Measurements from ENCODE around the genes GLS2, ATP5F1B and LRP1.

DNA sequence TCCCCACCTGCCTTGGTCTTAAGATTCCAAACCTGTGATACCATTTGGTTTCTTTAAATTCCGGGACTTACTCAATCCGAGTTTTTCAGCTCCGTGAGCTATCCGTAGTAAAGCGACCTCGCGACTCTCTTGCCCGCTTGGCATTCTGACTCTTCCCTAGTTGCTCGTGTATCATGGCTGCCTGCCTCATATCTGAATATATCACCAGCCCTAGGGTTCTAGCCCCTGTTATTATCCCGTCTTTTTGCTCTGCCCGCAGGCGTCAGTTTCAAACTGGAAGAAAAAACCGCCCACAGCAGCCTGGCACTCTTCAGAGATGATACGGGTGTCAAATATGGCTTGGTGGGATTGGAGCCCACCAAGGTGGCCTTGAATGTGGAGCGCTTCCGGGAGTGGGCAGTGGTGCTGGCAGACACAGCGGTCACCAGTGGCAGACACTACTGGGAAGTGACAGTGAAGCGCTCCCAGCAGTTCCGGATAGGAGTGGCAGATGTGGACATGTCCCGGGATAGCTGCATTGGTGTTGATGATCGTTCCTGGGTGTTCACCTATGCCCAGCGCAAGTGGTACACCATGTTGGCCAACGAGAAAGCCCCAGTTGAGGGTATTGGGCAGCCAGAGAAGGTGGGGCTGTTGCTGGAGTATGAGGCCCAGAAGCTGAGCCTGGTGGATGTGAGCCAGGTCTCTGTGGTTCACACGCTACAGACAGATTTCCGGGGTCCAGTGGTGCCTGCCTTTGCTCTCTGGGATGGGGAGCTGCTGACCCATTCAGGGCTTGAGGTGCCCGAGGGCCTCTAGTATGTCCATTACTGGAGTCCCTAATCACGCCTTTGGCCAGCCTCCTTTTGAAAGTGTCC lies 630 bp downstream of the SPRYD4 start:
- PRO-cap, 3 experiments: peak in 2 of 3 experiments; most common plus-strand start position 517 of the sequence (in 2); most common minus-strand start position 439 of the sequence (in 2)
- RRBS: 8% methylated on average over 4 of the region's 27 CpGs

- PRO-cap, 3 experiments: peak in 1 of 3 experiments; most common minus-strand start chr12:56488140 (in 1)
- RRBS: 3% methylated on average over 24 of the region's 63 CpGs
Observed at GRCh38 chr12:56487349-56488460, at the start of gene GLS2. GLS2 (minus strand) TSS chr12:56488161.

GRCh38 chr12:56606504-56607241 lies 23.5 kb downstream of the BAZ2A start:
- PRO-cap, 3 experiments: no peak in any of the 3 experiments
- RRBS: no CpG with 5 or more reads among the region's 4 CpGs

DNA sequence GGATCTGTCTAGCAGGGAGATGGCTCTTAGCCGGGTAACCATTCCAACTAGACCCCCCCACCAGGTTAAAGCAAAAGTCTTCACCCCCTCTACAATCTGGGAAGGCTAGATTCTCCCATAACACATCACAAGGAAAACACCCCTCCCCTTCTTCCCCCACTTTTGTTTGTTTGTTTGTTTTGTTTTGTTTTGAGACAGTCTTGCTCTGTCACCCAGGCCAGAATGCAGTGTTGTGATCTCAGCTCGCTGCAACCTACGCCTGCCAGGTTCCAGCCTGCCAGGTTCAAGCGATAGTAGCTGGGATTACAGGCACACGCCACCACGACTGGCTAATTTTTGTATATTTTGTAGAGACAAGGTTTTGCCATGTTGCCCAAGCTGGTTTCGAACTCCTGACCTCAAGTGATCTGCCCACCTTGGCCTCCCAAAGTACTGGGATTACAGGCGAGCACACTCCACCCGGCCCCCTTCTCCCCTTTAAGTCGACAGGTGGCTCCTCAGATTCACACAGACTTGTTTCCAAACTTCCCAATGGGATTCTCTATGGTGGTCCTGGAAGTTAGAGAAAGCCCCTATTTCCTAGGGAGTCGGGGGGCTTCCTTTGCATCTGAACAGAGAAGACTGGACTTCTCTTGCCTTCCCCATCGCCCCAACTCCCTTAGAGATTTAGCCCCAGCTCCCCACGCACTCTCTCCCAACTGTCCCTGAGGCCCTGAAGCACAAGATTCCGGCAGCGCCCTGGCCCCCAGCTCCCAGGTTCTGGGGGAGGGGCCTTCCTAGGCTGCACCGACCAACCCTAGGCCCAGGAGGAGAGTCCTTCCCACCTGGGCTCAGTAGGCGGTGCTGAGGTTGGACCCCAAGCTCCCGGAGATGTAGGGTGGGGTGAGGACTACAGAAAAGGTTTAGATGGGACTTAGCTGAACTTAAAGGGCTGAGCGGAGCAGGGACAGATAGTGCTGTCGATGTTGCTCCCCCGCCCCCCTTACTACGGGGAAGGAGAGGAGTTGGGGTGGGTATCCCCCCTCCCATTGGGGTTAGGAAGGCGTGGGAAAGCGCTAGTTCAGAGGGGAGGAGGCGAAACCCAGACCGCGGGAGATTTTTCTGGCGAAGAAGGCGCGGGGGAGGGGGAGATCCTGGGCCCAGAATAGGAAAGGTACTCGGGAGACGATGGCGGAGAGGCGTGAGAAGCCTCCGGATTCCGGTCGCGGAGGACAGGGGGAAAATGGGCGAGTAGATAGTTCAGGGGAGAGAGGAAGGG lies 3.9 kb upstream of the BAZ2A start:
- PRO-cap, 3 experiments: peak in 3 of 3 experiments; most common plus-strand start position 926 of the sequence (in 3); most common minus-strand start position 714 of the sequence (in 2)
- RRBS: under 1% methylated on average over 4 of the region's 39 CpGs

- PRO-cap, 3 experiments: peak in 3 of 3 experiments; most common minus-strand start chr12:56645963 (in 3)
- RRBS: 2% methylated on average over 5 of the region's 57 CpGs
Observed at GRCh38 chr12:56645183-56646141, at the start of gene ATP5F1B. ATP5F1B (minus strand) TSS chr12:56645984.

DNA sequence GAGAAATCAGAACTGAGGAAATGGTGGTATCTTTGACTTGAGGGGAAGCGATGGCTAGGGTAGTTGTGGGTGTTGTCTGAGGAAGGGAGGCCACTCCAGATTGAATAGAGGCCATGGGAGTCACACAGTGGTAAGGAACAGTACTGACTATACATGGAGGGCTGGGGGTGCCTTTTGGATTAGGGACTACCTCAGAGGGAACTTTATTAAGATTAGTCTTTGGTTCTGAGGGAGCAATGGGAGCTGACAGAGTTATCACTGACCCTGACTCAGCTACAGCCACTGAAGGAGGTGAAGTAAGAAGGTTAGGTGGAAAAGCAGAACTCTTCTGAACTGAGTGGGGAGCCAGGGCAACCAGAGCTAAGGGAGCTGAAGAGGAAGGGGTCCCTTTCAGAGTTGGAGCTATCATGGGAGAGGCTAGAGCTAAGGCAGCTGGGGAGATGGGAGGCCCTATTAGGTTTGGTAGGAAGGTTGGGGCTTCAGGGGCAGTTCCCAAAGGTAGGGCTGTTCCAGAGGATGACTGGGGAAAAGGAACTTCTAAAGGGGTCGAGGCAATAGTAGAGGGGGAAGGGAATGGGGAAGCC lies 4.2 kb downstream of the NACA start:
- PRO-cap, 3 experiments: no peak in any of the 3 experiments
- RRBS: no CpG with 5 or more reads among the region's 2 CpGs

- PRO-cap, 3 experiments: no peak in any of the 3 experiments
- RRBS: no CpG with 5 or more reads among the region's 5 CpGs
Observed at GRCh38 chr12:56801685-56802480, 38.8 kb downstream of the HSD17B6 start.

GRCh38 chr12:57050840-57051628 lies 1.1 kb upstream of the MYO1A start:
- PRO-cap, 3 experiments: no peak in any of the 3 experiments
- RRBS: no CpG with 5 or more reads among the region's 3 CpGs

GRCh38 chr12:57095331-57095581 lies 6.3 kb downstream of the NAB2 start:
- PRO-cap, 3 experiments: no peak in any of the 3 experiments
- RRBS: no CpG with 5 or more reads among the region's 3 CpGs

GRCh38 chr12:57126971-57128192 lies 901 bp upstream of the LRP1 start:
- PRO-cap, 3 experiments: peak in 3 of 3 experiments; most common plus-strand start chr12:57127451 (in 3); most common minus-strand start chr12:57127849 (in 2)
- RRBS: 1% methylated on average over 15 of the region's 59 CpGs

DNA sequence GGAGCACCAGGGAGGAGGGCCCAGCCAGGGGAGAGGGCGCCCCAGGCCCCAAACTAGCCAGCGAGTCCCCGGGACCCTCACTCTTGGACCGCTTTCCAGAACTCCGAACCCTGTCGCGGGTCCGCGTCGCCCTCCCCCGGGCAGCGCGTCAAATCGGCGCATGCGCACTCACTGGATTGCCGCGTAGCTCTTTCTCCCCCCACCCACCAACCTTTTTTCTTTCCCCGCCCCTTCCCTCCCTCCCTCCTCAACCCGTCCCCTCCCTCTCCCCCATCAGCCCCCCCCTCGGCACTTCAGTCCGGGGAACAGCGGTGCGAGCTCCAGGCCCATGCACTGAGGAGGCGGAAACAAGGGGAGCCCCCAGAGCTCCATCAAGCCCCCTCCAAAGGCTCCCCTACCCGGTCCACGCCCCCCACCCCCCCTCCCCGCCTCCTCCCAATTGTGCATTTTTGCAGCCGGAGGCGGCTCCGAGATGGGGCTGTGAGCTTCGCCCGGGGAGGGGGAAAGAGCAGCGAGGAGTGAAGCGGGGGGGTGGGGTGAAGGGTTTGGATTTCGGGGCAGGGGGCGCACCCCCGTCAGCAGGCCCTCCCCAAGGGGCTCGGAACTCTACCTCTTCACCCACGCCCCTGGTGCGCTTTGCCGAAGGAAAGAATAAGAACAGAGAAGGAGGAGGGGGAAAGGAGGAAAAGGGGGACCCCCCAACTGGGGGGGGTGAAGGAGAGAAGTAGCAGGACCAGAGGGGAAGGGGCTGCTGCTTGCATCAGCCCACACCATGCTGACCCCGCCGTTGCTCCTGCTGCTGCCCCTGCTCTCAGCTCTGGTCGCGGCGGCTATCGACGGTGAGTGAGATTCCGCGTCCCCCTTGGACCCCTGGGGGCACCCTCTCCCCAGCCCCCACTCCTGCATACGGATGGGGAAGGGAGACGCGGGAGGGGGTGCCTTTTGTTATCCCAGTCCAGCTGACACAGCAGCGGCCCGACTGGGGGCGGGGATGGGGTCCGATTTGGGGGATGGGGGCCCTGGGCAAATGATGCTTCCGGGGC lies at the start of gene LRP1:
TSS of gene LRP1 (plus strand) at position 291 of the 1,043 bp plus-strand sequence.
- PRO-cap, 3 experiments: peak in 3 of 3 experiments; most common plus-strand start position 296 of the sequence (in 2); most common minus-strand start position 102 of the sequence (in 1)
- RRBS: 2% methylated on average over 13 of the region's 59 CpGs

GRCh38 chr12:57165679-57166471 lies 37.6 kb downstream of the LRP1 start:
- PRO-cap, 3 experiments: no peak in any of the 3 experiments
- RRBS: no CpG with 5 or more reads among the region's 28 CpGs

DNA sequence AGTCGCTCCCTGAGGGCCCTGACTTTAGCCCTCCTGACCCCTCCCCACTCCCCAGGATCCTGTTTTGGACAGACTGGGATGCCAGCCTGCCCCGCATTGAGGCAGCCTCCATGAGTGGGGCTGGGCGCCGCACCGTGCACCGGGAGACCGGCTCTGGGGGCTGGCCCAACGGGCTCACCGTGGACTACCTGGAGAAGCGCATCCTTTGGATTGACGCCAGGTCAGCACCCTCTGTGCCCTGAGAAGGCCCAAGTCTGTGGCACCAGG lies 39.3 kb upstream of the NXPH4 start:
- PRO-cap, 3 experiments: no peak in any of the 3 experiments
- RRBS: no CpG with 5 or more reads among the region's 11 CpGs

- PRO-cap, 3 experiments: no peak in any of the 3 experiments
- RRBS: no CpG with 5 or more reads among the region's 18 CpGs
Observed at GRCh38 chr12:57207935-57208326, 8.7 kb upstream of the NXPH4 start.

- PRO-cap, 3 experiments: no peak in any of the 3 experiments
- RRBS: no CpG with 5 or more reads among the region's 14 CpGs
Observed at GRCh38 chr12:57208545-57209045, 8.0 kb upstream of the NXPH4 start.

DNA sequence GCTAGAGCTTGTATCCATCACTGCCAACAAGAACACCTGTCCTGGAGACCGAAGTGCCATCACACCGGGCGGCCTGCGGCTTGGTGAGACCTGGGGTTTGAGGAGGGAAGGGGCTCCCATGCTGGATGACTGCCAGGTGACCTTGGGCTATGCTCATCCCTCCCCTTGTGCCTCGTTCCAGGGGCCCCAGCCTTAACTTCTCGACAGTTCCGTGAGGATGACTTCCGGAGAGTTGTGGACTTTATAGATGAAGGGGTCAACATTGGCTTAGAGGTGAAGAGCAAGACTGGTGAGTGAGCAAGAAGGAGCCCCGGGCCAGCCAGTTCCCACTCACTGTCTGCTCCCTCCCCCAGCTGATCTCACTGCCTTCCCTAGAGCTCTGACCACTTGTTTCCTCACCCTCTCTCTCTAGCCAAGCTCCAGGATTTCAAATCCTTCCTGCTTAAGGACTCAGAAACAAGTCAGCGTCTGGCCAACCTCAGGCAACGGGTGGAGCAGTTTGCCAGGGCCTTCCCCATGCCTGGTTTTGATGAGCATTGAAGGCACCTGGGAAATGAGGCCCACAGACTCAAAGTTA lies 3.0 kb downstream of the NDUFA4L2 start:
- PRO-cap, 3 experiments: no peak in any of the 3 experiments
- RRBS: 33% methylated on average over 2 of the region's 11 CpGs

DNA sequence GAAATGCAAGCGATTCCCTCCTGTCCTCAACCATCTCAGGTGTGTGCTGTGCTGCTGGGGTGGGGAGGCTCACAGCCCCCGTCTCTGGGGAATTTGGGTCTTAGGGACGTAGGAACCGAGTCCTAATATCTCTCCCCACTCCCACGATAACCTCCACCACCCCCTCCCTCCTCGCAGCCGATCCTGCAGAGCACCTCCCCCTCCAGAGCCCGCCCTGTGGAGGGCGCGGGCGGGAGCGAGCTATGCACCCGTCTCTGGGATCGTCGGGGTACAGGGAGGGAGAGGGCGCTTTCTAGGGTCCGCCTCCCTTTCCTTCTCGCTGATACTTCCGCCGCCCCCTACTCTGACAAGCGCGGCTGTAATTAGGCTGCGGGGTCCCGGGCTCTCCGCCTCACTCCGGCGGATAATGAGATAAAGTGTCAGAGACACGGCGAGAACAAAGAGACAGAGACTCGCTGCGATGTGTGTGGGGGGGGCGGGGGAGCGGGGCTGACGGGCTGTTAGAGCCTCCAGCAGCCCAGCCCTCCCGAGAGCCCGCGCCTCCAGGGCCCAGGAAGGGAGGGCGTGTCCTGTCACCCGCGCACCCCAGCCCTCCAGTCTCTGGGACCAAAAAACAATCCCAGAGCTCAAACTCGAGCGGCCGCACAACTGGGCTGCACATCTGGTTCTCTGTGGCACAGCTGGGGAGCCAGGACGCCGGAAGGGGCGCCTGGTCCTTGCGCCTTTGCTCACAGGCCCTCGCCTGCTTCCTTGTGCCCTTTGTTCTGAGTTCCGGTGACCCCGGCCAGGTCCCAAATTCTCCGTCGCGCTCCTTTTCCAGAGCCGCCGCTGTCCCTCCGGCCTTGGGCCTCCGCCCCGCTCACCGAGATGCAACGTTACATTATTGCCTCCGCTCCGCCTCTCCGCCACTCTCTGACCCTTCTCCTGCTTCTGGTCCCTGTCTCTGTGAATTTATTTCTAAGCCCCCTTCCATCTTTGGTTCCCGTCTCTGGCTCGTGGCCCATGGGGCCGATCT lies 1.3 kb upstream of the NDUFA4L2 start:
- PRO-cap, 3 experiments: no peak in any of the 3 experiments
- RRBS: 3% methylated on average over 12 of the region's 66 CpGs

DNA sequence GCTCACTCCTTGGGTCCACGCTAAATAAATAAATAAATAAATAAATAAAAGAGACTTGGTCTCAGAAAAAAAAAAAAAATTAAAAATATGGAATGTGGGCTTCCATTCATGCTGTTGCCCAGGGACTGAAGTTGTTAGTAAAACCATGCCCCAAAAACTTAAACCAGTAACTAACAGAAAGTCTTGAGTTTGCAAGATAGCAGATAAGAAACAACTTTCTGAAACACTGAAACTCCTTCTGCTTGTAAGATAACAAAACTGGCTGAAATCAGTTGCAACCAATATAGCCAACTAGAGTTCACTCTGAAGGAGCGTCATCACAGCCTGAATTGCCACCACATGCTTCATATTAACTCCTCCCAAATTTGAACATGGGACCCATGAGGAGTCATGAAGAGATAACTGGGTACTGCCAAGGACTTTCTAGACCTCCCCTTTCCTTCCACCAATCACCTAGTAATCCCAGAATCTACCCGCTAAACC lies 53.7 kb downstream of the R3HDM2 start:
- PRO-cap, 3 experiments: no peak in any of the 3 experiments
- RRBS: no CpG with 5 or more reads among the region's 3 CpGs

DNA sequence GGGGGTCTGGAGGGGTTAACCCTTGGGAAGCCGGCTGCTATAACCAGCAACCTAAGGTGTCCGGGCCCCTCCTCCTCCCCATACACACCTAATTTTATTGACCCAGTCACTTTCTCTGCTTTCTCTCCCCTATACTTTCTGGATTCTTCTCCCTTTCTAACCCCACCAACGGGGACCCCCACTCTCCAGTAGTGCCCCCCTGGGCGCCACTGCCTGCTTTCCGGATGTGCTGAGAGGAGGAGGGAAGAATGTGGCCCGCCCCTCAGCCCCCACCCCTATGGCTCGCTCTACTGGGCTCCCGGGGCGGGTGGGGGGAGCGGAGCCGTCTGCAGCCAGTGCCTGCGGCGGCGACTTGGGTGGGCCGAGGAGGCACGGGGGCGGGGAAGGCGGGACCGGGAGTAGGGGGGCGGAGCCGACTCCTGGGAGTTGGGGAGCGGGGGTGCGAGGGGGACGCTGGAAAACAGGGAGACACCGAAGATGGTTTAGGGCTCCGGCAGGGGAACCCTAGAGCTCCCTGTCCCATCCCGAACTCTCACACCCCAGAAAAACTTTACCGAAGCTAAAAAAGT lies 1.9 kb downstream of the GLI1 start:
- PRO-cap, 3 experiments: peak in 3 of 3 experiments; most common plus-strand start position 409 of the sequence (in 1); most common minus-strand start position 211 of the sequence (in 3)
- RRBS: 2% methylated on average over 15 of the region's 28 CpGs

DNA sequence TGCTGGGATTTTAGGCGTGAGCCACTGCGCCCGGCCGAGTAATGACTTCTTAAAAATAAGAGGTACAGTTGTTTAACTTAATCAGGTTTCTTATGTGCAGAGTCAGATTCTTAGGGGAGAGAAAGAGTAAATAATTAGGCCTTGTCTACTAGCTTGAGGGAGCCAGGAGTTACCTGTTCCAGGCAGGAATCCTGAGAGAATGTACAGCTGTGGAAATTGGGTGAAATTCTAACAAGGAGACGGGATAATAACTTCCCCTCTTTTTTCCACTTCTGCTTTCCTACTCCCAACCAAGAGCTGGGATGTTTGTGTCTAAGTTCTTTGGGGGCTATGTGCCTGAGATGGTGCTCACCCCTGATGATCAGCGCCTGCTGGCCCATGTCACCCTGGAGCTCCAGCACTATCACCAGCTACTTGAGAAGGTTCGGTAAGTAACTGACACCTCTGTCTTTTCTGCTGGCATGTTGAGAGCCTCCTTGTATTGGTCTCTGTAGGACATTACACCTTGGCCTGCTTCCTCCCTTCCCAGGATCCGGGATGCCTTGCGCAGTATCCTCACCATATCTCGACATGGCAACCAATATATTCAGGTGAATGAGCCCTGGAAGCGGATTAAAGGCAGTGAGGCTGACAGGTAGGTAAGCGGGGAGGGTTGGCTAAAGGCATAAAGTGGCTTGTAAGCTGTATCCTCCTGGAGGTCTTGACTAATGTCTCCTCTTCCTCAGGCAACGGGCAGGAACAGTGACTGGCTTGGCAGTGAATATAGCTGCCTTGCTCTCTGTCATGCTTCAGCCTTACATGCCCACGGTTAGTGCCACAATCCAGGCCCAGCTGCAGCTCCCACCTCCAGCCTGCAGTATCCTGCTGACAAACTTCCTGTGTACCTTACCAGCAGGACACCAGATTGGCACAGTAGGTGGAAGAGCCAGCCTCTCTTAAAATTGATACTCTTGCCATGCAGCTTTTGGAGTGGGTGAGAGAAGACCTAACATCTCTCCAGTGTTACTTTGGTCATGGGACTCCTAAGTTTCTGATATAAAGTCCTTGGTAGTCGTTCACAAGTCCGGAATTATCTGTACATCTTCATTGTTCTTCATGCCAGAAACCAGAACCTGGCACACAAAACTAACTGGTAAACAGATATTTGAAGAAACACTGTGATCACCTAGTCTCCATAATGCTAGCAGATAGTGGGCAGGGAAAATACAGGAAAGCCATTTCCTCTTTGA lies 5.5 kb downstream of the DDIT3 start:
- PRO-cap, 3 experiments: no peak in any of the 3 experiments
- RRBS: no CpG with 5 or more reads among the region's 16 CpGs